Ishikawa (cell line): ENCODE results near the genes ANKEF1 and MACROD2.

DNA sequence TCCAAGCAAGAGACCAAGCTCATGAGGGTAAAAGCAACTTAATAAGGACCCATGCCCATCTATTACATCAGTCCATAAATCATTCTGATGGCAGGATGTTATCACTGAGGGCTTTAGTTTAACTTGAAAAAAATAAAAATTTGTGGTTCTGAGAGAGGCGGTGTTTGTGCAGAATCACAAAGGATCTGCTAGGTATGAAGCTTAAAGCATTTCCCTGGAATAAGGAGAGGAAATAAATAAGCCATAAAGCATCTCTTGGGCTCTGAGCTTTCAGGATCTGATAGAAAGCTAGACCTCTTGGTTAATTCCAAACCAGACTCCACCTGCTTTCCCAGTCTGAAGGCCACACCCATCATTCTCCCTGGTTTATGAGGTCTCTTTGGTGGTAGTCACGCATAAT lies 184.5 kb upstream of the LAMP5 start:
- RRBS = no CpG with 5 or more reads among the region's 2 CpGs

GRCh38 chr20:9332687-9333785 lies 181.4 kb upstream of the LAMP5 start:
- RRBS = no CpG with 5 or more reads among the region's 6 CpGs

DNA sequence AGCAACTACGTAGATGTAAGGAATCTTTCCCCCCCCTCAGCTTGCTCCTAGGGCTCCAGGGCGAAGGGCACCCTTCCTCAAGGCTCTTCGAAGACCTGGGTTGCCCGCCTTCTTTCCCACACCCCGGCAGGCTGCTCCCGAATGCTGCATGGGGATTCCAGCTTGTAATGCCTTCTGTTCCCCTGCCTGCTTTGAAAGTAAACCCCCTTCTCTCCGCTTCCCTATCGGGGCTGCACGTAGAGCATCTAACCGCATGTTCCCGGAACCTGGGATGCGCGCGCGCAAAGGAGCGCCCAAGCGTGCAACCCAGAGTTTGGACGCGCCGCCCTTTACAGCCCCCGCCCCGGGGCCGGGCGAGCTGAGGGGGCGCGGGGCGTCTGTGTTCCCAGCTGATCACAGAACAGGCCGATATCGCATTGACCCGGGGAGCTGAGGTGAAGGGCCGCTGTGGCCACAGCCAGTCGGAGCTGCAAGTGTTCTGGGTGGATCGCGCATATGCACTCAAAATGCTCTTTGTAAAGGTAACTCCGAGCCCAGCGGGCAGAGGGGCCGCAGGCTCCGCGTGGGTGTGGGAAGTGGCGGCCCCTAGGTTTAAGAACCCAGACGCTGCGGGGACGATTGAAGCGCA lies 1.3 kb downstream of the LAMP5 start:
- RRBS = 47% methylated on average over 21 of the region's 44 CpGs

- RRBS = 2% methylated on average over 29 of the region's 66 CpGs
These were observed at the start of gene ANKEF1 for GRCh38 chr20:10034555-10035553. TSS of gene ANKEF1 (plus strand) at chr20:10034987.

DNA sequence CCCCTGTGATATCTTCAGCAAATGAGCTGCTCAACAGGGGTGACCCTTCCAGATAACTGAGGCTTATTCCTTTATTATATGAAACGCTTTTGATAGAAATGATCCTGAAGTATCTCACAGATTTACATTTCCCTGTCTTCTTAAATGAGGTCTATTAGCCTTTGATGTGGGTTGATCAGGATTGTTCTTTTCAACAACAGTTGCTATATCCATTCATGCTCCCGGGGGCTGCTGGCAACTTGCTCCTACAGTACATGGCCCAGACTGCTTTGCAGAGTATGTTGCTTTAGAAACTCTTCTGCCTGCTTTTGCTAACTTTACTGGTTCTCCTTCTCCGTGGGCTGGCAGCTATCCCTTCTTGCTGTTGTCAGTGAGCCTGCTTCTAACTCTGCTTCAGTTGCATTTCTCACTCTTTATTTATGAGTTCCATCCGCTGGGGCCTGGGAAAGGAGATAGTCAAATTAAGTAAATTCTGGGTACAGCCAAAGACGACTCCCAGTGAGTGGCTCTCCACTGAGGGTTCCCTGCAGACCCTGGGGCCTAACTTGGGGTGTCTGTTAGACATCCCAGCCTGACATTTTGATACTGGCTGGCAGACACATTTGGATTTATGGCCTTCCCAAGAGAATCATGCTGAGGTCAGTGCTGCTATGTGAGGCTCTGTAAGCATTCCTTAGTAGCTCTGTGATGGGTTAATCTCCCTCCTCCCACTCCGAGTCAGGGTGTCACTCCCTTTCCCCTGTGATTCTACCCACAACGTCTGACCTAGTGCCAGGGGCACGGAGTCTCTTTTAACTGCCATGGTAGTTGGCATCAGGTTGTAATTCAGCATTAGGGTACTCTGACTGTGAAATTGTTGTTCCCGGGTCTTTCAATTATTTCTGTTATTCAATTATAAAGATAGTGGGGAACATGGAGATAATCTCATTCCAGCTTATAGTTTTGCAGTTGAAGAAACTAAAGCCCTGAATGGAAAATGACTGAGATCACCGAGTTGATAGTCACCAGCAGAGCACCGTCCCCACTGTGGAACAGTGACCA lies 73.6 kb downstream of the SLX4IP start:
- RRBS = no CpG with 5 or more reads among the region's 11 CpGs

DNA sequence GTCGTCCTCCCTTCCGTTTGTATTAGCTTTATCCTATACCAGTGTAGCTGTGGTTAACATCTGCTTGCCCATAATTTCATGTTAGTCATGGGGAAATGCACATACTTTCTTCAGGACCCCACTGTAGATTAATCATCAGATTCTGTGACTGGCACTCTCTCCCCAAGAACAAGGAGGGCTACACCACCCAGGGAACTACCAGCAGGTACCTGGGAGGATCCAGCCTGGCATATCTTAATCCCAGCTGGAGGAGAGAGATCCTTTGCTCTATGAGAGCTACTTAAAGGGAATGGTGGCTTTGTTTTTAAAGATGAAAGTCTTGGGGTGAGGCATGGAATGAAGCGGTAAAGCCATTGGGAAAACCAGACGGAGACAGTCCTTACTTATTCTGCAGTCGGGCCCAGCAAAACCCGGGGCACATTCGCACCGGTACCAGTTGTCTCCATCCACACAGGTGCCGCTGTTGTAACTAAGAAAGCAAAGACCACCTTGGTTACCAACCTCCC lies 30.4 kb downstream of the JAG1 start:
- RRBS = no CpG with 5 or more reads among the region's 9 CpGs

DNA sequence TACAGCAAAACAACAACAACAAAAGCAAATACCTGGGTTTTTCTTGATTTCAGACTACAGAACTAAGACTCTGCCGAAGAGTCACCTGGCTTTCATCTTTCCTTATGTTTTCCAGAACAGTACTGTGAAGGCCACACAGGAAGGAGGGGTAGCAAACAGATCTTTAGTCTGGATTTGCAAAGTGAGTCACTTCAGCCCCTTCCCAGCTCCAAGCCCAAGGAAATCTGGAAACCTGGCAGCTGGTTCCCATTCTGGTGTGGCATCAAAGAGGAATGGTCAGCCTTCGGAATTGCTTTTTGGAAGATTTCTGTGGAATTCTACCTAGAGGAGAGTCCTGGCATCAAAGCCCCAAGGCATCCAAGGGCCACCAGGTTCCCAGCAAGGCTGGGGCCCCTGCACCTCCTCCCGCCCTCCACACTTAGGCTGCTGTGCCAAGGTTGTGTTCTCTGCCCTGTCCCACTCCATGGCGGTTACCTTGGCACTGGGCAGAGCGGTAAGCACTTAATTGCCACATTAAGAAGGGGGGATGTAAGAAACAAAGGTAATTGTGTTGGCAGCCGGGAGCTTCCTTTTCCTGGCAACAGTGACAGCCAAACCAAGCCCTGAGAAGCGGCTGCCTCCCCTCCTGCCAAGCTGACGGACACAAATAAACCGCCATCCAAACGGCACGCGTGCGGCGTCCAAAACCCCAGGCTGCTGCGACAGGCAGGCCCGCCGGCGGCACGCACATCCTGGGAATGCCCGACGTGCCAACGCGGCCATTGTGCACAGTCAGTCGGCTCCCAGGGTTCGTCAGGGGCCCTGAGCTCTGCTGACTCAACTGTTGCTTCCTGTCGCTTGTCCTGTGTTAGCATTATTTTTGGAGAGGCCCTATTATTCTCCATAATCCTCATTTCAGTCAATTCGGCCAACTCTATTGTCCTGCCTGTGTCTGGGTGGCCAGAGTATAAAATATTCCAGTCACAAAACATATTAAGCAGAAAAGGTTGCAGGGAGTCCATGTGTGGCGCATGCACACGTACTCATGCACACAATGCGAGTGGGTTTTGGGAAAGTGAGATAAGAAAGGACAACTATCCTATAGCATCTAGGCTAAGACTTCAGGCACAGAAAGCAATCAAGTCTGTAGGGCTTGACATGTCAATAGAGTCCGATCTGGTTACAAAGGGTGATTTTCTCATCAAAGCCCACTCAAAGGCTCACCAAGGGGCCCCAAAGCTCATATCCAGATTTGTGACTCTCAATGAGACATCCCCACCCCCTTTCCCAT lies 6.8 kb downstream of the JAG1 start:
- RRBS = no CpG with 5 or more reads among the region's 31 CpGs

GRCh38 chr20:10672415-10673269 lies 1.2 kb downstream of the JAG1 start:
- RRBS = 1% methylated on average over 38 of the region's 66 CpGs

DNA sequence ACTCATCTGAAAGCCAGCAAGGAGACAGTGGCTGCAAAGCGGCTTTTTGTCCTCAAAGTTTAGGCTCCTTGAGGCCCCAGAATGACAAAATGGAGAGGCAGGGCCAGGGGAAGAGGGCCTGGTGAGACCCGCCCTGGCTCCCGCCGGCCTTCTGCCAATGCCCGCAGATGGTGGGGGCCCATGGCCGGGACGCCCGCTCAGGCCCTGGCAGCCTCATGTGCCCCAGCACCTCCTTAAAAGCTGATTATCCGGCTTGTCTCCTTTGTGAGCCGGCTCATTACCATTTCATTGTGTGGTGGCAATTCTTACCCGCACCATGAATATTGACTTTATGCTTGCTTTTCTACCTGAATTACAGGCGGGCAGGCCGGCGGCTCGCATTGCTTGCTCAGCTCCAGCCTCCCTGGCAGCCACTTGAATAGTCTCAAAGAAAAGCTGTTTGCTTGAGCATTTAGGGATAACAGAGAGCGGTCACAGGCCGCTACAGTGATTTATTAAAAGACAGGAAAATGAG lies 119.9 kb upstream of the JAG1 start:
- RRBS = 84% methylated on average over 8 of the region's 17 CpGs

GRCh38 chr20:10805781-10806293 lies 132.0 kb upstream of the JAG1 start:
- RRBS = no CpG with 5 or more reads among the region's 8 CpGs

DNA sequence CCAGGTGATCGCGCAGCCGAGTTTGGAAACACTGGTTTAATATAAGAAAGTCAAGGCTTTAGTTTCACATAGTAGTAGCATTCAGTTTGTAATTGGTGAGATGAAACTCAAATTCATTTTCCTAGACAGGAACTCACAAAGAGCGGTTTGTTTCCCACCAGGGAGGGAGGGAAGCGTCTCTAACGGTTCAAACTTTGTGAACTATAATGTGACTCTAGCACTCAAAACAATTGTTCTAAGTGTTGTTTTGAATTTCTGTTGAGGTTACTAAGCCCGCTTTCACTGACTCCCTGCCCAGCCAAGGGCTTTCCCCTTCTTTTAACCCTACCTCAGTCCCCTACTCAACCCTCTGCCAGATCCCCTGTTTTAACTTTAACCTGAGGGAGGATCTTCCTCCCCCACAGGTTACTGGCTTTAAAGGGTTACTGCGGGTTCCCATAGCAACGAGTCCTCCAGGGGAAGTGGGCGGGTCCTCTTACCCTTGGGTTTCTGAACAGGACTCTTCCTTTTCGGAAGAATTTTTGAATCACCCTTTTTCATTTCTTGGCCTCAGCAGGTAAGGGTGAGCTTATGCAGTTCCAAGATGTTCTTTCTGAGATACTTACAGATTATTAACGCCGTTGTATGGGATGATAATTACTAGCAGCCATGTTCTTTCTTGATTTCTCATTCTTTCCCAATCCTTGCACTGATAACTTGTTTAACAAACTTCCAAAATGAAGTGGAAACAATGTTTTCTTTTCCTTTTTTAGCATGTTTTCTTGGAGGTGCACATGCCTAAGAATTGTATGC lies 25.5 kb upstream of the BTBD3 start:
- RRBS = no CpG with 5 or more reads among the region's 13 CpGs

DNA sequence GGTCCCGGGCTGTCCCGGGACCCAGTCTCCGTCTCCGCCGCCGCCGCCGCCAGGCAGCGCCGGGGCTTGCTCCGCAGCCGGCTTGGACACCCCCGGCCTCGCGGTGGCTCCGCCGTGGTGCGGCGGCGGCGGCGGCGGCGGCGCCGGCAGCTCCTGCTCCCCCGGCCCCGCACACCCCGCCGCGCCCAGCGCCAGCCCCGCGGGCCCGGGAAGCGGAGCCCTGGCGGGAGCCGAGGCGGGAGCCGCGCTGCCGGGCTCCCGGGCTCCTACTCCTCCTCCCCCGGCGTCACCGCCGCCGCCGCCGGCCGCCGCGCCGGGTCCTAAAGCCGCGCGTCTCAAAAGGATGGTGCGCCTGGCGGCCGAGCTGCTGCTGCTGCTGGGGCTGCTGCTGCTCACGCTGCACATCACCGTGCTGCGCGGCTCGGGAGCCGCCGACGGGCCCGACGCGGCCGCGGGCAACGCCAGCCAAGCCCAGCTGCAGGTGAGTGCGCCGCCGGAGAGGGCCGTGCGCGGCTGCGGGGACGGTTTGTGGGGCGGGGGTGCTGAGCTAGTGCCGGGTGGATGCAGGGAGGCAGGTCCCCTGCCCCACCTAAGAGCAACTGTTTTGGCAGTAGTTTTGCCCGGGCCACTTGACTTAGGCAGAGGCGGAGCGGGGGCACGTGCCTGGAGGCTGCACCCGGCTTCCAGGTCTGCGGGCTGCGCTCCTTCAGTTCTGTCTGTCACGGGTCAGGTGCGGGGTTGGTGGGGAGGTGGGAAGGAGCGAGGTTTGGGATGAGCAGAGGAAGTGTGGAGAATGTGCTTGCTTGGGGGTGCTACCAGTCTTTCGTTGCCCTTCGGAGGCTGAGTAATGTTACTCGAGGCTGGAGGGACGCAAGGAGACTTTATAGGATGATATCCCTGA lies 610 bp downstream of the ISM1 start:
- RRBS = 2% methylated on average over 52 of the region's 98 CpGs

DNA sequence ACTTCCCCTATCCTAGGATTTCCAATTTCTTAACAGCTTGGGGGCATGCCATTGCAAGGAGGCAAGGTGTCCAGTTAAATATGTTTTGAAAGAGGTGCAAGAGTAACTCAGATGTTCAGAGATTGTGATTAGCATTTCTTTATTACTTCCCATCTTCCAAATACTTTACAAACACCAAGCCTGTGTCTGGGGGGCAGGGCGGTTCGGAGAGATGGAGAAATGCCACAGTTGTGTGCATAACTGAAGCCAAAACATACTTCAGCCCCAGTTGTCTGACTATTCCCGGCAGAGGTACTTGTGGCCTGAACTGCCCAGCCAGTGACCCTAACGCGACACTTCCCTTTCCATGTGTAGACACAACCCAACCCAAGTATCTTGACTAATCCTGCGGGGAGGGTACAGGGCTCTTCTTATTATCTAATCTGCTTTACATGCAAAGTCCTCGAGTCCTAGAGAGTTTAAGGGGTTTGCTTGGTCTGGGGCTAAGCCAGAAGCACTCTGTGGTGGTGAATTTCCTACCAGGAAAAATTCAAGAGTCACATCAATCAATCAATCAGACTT lies 46.1 kb downstream of the ISM1 start:
- RRBS = no CpG with 5 or more reads among the region's 7 CpGs

- RRBS = no CpG with 5 or more reads among the region's 3 CpGs
These were observed 9.8 kb downstream of the ESF1 start for GRCh38 chr20:13774905-13775393.

DNA sequence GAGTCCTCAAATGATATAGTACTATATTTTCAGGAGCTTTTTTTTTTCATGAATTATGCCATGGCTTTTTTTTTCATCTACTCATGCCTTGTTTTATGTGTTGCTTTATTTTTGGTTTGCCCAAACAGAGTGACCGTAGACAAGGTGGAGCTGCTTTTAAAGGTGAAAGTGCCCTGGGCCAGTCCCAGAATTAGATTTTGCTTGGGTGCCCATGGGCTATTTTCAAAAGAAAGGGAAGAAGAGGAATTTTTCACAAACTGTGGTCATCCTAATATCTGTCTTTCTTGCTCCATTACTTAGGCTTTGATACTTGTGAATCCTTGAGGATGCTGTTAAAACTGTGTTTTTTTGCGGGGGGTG lies 66.7 kb downstream of the NDUFAF5 start:
- RRBS = no CpG with 5 or more reads among the region's 2 CpGs

DNA sequence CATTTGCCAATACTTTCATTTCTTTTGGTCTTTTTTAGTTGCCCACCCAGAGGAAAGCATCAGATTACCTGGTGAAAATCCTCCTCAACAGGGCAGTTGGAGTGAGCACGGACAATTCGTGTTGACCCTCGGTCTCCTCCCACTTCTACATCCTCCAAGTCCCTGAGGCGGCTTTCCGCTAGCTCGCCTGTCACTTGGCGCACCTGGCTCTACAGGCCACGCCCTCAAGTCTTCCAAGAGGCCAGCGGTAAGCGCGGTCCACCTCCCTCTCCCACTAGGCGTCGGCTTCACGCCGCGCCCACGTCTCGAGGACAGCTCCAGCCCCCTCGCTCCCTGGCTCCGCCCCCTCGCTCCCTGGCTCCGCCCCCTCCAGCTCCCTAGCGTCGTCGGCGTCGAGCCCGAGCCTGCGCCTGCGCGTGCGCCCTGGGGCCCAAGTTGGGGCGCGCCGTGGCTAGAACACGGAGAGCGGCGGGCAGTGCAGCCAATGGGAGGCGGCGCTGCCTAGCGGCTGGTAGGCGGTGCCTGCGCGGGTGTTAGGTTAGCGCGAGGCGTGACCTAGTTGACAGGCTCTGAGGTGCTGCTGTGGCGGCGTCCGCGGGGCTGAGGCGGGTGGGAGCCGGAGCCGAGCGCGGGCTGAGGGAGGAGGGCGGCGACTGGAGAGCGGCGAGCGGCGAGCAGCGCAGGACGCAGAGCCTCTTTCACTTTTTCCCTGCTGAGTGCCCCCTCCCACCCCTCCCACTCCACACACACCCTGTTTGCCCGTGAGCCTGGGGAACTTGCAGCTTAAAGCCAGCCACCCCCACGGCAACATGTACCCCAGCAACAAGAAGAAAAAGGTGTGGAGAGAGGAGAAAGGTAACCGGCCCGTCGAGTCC lies at the start of gene MACROD2:
Gene MACROD2 (plus strand): TSS at position 562 of the 875 bp plus-strand sequence.
- RRBS = no CpG with 5 or more reads among the region's 69 CpGs

DNA sequence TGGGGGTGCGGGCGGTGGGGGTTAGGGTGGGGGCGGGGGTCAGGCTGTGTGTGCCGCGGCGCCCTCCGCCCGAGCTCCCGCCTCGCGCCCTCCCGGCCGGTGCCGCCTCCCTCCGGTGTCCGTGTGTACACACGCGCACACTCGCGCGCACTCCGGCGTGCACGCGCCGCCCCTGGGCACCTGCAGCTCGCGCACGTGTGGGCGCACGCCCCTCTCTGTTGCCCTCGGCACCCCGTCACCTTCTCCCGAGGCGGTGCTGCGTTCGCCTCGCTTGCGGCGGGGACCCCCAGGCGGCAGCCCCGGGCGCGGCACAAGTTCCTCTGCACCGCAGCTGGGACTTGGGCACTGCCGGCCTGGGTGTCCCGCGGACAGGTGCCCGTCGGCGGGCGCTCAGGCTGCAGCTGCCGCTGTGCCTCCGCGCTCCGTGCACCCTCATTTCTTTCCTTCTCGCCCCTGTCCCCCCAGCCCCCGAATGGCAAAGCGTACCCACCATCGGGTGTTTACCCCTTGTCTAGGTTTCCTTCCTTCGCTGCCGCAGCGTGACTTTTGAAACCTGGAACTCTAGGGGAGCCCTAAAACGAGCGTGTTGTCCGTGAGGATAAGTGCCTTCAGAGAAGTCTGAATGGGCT lies 628 bp downstream of the MACROD2 start:
- RRBS = 2% methylated on average over 19 of the region's 66 CpGs

- RRBS = no CpG with 5 or more reads among the region's 30 CpGs
These were observed 111.2 kb downstream of the FLRT3 start for GRCh38 chr20:14226162-14226688.

- RRBS = no CpG with 5 or more reads among the region's 2 CpGs
These were observed 724.5 kb upstream of the FLRT3 start for GRCh38 chr20:15061940-15062347.

DNA sequence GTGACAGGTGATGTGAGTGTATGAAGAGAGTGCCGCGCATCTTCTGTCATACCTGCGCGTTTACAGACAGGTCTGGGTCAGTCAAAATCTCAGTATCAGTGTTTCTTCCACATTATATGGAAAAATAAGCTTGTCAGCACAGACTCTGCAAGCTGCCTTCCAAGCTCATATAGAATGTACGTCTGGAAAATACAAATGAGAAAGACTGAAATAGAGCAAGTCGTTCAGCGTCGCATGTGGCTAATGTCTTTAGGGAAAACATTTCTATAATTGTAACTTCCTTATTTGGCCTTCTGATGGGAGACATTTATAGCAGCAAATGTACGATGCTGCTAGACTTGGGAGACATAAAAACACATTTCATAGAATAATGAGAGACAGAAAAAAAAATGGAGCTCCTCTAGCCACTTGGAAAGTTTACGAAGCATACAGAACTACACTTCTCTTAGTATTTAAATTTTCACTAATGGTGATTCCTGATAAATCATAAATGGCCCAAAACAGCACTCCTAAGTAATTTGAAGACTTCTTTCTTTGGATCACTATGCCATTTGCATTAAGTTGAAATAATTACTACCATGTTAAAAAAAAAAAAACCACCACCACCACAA lies 122.2 kb downstream of the KIF16B start:
- RRBS = no CpG with 5 or more reads among the region's 10 CpGs